ENCODE results near the genes FSCN3, CALU and AHCYL2.

GRCh38 chr7:127227730-127228202, 25.0 kb downstream of the GRM8 start:
- RRBS, 2 experiments: no CpG with 5 or more reads among the region's 4 CpGs

GRCh38 chr7:127253441-127254333, 946 bp upstream of the GRM8 start:
- RRBS, 2 experiments: under 1% methylated on average over 38 to 39 of the region's 79 CpGs

- RRBS, 2 experiments: no CpG with 5 or more reads among the region's 2 CpGs
These were observed 3.9 kb downstream of the ZNF800 start for GRCh38 chr7:127388322-127389215.

- RRBS, 2 experiments: 90 to 98% methylated on average over 3 of the region's 6 CpGs
These were observed at the start of gene FSCN3 for GRCh38 chr7:127593510-127593810. Gene FSCN3 (plus strand): TSS chr7:127593736.

- RRBS, 2 experiments: no CpG with 5 or more reads among the region's 3 CpGs
These were observed 141.6 kb downstream of the SND1 start for GRCh38 chr7:127793660-127793878.

DNA sequence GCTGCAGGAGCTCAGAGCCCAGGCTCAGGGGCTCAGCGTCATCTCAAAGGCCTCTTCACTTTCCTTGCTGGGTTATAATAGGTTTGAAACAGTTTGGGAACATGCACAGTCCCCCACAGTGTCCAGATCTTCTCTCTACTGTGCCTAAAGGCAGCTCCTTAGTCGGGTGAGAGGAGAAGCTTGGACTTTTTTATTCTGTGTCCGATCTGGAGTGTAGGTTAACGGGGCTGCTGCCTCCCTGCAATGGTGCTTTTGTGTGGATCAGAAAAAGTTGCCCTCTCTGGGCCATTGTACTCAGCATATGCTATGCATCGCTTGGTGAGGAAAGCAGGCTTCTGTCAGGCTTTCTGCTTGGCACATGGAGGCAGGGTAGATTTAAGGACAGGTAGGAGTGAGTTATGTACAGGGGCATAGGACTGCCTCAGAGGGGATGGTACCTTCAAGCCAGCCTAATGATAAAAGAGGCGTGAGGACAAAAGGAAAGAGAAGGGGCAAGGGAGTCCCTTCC, 30.7 kb upstream of the LRRC4 start:
- RRBS, 2 experiments: no CpG with 5 or more reads among the region's 6 CpGs

GRCh38 chr7:128129191-128129752, 98.0 kb upstream of the LRRC4 start:
- RRBS, 2 experiments: no CpG with 5 or more reads among the region's 12 CpGs

DNA sequence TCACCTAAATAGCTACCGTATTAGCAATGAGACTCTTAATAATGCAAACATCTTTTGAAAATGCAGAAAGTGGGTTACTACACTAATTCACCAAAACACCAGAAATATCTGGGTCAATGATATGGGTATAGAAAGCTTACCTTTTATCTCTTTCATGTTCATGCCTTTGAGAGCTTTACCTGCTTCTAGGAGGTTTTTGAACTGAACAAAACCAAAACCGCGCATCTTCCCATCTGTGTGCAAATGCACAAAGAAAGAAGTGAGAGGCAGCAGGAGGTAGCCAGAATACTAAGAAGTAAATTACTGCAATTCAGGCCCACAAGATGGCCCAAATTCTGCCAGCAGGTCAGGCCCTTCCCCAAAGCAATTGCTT, 5.6 kb downstream of the RBM28 start:
- RRBS, 2 experiments: no CpG with 5 or more reads among the region's 3 CpGs

- RRBS, 2 experiments: no CpG with 5 or more reads among the region's 3 CpGs
These were observed 4.1 kb downstream of the RBM28 start for GRCh38 chr7:128339500-128340193.

DNA sequence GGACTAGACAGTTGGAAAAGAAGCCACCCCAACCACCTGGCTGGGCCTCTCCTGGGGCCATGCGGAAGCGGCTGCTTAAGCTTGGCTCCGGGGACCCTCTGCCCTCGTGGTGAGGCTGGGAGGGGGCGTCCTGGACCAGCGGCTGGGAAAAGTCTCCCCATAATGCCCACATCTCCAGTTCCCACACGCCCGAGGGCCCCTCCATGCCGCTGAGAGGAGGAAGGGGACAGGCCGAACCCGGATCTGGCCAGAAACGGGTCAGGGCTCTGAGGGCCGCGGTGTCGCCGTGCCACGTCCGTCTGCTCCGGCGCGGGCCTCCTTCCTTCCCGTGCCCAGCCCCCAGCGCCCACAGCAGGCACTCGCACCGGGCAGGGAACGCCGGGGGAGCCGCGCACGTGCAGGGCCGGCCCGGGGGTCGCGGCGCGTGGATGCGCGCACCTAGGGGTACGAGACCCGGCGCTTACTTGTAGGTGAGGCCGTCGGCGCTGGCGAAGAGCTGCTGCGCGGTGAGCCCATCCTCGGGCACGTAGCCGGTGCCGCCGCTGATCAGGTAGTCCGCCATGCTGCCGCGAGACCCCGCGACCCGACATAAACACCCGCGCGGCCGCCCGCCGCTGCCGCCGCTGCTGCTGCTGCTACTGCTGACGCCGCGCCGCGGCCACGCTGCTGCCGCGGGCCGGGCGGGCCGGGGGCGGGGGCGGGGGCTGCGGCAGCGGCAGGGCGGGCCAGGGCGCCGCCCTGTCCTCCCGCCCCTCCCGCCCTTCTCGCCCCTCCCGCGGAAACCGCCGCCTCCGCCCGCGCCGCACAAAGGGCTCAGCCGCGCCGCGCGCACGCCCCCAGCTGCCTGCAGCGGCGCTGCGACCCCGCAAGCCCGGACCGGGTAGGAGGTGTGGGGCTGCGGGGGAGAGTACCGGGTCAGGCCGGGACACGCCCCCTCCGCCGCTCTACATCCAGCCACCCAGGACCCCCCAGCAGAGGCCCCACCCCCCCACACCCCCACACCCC, 4.2 kb downstream of the IMPDH1 start:
- RRBS, 2 experiments: 2% methylated on average over 28 to 32 of the region's 113 CpGs

- RRBS, 2 experiments: 22 to 49% methylated on average over 2 to 4 of the region's 16 CpGs
These were observed 1.0 kb downstream of the IMPDH1 start for GRCh38 chr7:128408534-128409353.

DNA sequence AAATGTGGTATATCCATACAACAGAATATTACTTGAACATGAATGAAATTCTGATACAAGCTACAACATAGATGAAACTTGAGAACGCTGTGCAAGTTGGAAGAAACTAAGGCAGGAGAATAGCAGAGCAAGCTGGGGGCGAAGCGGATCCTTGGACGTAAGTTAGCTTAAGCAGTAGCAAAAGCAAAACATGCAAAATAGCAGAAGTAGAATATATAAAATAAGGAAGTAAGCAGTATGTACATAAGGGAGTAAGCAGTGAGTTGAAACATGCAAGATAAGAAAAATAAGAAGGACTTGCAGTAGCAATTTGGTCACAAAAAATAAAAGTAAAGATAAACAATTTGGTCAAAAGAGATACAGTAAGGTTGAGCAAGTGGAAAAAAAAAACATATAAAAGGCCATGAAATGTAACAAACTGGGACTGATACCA, 18.0 kb upstream of the HILPDA start:
- RRBS, 2 experiments: no CpG with 5 or more reads among the region's 4 CpGs

DNA sequence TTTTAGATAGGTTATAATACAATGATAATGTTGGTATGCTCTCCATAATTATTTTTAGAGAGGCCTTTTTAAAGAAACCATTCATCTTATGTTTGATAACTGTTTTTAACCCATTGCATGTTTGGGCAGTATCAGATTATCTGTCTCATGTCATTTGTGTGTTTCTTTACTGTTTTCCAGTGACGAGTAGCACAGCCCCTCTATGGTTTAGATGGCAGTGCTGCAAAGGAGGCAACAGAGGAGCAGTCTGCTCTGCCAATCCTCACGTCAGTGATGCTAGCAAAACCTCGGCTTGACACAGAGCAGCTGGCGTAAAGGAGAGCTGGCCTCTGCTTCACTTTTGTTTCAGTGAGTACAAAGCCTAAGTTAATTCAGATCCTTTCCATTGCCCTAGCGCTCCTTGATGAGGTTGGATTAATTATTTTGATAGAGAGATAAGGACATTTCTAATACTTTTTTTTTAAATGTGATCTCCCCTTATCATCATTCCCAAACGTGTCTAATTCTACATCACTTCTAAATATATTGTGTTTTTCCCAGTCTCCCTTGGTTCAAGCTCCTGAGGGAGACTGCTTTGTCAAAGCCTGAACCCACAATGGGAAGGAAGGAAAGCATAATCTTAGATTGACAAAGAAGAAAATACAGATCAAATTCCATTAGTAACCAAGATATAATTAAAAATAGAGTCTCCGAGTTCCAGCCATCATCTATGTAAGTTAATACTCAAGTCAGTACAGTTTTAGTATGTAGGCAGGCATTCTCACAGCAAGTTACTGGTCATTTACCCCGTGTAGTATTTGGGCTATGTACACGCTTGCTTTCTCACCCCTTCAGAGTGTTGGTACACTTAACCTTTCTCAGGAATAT, 80.2 kb upstream of the GARIN1A start:
- RRBS, 2 experiments: no CpG with 5 or more reads among the region's 9 CpGs

DNA sequence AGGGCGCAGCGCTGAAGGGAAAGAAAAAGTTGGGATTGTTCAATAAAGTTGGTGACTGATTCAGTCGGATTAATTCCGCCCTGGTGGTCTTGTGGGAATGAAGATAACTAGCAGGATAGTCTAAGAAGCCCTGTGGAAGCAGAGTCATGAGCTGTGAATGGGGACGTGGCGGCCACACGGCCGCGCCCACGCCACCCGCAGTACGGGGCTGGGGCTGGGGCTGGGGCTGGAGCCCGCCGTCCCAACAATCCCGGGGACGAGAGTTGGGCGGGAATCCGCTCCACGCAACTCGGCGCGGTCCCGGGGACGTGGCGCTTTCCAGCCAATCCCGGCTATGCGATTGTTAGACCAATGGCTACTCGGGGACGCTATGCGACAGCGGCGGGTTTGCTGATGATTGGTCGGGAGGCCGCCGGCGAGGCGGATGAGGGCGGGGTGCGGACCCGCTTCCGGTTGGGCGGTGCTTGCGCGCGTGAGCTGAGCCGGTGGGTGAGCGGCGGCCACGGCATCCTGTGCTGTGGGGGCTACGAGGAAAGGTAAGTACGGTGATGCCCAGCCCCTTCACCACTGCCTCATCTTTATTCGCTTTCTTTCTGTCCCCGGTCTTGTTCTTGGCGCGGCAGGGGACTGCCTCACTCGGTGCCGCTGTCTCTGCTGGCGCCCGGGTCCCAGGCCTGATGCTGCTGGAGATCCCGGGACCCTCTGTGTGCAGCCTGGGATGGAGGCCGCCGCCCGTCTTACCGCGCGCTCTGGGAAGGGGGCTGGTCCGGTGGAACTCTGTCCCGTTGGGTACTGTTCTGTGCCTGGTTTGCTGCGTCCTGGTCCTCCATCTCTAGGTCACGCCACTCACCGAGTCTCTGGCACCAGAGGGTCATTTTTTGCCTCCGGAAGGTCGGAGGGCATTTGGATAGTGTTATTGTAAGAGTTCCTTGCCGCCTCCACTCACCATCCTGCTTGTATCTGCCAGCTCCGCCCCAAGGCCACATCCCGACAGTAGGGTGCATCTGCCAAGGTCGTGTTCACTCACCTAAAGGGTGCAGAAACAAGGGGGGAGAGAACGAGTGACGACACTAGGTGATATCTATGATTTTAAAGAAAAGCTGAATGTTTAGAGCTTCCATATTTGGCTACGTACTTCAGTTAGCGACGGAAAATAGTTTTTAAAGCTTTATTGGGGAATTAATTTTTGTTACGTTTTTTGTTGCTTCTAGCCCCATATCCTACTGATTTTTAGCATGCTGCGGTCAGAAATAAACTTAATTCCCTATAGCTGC, at the start of gene CALU:
Gene CALU (plus strand): TSS at position 463 of the 1,274 bp plus-strand sequence.
- RRBS, 2 experiments: under 1% methylated on average over 37 to 44 of the region's 84 CpGs

DNA sequence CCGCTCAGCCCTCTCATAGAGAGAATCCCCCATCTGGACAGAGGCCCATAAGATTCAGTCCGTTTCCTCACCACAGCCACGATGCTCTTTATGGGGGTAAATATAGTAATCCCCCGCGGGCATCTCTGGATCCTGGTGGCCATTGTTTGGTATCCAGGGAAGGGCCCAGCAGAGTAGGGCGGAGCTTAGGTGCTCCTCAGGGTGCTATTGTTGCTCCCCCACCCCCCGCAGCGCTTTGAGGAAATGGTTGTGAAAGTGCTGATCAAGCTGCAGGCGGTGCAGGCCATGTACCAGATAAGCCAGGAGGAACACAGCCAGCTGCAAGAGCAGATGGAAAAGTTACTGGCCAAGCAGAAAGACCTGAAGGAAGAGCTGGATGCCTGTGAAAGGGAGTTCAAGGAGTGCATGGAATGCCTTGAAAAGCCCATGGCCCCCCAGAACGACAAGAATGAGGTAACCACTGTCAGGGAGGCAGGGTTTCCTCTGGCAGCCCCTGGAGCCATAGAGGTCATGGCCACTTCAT, 17.7 kb upstream of the FLNC start:
- RRBS, 2 experiments: no CpG with 5 or more reads among the region's 10 CpGs

- RRBS, 2 experiments: no CpG with 5 or more reads among the region's 5 CpGs
These were observed 14.8 kb upstream of the FLNC start for GRCh38 chr7:128815245-128815875.

- RRBS, 2 experiments: 95 to 100% methylated on average over 1 to 2 of the region's 23 CpGs
These were observed 11.0 kb downstream of the FLNC start for GRCh38 chr7:128841019-128841787.

DNA sequence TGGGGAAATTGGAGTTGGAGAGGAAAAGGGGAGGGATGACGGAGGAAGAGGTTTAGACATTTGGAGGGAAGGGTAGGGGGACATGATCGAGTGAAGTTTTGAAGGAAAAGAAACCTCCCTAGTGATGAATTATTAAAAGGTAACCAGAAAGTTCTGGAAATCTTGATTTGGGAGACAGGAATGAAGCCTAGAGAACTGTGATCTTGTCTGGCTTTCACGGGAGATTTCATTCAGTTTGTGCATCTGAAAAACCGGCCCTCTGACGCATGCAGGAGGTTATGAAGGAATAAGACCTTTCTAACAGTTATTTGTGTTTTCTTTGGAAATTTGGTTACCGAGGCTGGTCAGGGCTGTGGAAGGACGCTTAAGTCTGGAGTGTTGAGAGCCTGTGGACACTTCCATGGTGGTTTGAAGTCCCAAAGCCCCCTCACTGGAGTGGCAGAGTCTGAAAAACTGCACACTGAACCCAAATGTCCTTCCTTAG, 1.5 kb downstream of the SMO start:
- RRBS, 2 experiments: no CpG with 5 or more reads among the region's 7 CpGs

- RRBS, 2 experiments: no CpG with 5 or more reads among the region's 2 CpGs
These were observed 12.8 kb downstream of the SMO start for GRCh38 chr7:129201297-129201656.

DNA sequence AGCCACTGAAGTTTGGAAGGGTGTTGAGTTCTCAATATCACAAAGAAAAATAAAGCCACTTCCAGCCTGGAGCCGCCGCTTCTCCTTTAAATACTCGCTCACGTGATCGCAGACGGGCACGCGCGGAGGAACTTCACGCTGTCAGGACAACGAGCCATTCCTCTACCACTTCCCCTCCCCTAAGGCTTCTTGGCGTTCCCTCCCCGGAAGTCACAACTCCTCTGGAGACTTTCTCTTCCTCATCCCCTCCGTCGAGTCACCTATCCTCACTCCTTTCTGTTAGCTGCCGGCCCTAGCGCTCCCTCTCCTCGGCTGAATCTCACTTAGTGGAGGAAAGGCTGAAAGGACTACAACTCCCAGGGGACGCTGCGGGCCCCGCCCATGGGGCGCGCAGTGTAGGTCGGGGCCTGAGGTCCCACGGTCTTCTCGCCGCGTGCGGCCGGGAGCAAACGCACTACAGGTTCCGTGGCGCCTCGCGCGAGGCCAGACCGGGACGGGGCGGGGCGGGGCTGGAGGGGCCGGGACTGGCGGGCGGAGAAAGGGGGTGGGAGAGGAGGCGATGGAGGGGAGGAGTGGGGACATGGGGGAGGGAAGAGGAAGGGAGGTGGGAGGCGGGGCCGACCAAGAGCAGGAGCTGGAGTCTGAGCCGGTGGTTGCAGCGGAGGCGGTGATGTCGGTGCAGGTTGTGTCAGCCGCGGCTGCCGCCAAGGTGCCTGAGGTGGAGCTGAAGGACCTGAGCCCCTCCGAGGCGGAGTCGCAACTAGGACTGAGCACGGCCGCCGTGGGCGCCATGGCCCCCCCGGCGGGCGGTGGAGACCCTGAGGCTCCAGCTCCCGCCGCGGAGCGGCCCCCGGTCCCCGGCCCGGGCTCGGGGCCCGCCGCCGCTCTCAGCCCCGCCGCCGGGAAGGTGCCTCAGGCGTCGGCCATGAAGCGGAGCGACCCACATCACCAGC, at the start of gene AHCYL2:
Gene AHCYL2 (plus strand): TSS at position 624 of the 953 bp plus-strand sequence.
- RRBS, 2 experiments: 1 to 2% methylated on average over 26 of the region's 81 CpGs

Measured in NT2/D1 (cell line).